ENCODE measurements around a stretch of chr14.

DNA sequence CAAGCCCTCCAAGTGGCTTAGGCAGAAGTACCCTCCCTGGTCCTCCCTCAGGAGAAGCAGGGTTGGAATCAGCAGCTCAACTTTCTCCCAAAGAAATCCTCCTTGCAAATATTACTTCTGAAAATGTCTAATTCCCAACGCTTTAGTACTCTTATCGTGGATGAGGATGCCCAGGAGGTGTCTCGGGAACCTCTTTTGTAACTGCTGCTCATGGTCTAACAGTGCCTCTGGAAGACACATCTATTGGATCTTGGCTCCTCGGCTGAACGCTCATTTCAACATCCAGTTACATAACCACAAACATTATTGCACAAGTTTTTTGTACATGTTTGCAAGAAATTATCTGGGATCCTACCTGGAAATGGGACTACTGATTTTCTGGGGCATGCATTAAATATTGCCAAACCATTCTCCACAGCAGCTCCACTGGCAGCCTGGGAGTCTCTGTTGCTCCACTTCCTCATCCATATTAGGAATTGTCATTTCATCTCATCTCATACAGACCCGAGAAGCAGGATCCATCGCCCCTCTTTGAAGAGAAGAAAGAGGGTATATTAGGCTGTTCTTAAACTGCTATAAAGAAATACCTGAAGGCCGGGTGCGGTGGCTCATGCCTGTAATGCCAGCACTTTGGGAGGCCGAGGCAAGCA is 117.5 kb upstream of the EVL start:
- RAMPAGE, long total RNA = no peak
- RRBS = no CpG with 5 or more reads among the region's 10 CpGs

DNA sequence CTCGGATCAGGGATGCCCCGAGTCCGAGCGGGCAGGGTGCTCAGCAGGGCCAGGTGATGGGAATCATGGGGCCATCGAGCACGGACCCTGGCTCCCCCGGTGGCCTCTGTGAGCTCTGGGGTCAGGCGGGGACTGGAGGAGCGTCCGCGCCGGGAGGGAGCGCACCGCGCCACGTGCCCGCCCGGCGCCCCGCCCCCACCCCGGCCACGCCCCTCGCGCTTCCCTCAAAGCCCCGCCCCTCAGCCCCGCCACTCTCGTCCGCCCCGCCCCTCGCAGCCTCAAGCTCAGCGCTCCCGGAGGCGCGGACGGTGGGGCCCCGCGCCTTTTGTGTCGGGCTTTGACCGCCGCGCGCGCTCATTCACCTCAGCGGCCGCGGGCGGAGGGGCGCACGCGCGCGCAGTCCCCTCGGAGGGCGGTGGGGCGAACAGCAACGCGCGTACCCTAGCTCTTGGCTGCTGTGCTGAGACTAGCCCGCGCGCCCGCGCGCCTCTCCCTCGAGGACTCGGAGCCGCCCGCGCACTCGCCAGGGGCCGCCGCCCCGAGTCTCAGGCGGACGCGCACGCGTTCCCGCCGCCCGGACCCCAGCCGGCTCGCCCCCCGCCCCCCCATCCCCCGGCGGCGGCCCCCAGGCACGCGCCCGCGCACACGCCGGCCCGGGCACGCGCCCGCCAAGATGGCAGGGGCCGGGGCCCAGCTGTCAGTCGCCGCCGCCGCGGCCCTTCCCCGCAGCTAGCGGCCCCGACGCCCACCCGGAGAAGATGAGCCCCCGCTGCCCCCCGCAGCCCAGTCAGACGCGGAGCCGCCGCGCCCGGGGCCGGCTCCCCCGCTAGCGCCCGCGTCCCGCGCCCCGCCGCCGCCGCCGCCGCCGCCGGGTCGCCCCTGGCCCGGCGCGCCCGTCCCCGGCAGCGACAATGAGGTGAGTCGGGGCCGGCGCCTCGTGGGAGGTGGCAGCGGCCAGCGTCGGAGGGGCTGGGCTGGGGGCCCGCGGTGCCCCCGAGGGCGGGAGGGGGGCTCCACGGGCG is 93.8 kb upstream of the EVL start:
- RAMPAGE, long total RNA = no peak
- RRBS = 2% methylated on average over 41 of the region's 151 CpGs

DNA sequence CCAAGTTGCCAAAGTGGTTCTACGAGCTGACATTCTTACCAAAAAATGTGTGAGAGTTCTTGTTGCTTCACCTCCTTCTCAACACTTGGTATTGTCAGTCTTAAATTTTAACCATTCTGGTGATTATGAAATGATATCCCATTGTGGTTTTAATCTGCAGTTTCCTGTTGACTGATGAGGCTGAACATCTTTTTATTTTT is 92.1 kb upstream of the EVL start:
- RAMPAGE, long total RNA = no peak
- RRBS = no CpG with 5 or more reads among the region's 1 CpG

DNA sequence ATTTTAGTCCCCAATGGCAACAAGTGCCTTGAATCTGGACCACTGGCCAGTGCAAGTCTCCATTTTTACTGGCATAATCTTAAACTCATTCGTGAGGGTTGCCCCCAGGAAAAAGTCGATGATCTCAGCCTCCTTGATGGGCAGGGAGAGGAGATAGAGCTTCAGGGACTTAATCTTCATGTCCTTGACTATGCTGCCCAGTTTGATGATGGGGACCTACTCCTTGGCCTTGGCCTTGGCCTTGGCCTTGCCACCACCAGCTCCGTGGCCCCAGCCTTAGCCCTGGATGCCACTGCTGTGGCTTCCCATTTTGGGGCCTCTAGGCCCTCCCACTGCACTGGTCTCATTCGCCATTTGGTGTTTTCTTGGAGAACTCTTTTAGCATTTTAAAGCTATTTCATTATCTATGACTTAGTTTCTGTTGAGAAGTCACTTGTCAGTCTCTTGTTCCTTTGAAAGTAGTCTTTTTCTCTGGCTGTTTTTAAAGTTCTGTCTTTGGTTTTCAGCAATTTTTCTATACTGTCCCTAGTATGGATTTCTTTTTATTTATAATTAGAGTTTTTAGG is 90.3 kb upstream of the EVL start:
- RAMPAGE, long total RNA = no peak
- RRBS = no CpG with 5 or more reads among the region's 4 CpGs

DNA sequence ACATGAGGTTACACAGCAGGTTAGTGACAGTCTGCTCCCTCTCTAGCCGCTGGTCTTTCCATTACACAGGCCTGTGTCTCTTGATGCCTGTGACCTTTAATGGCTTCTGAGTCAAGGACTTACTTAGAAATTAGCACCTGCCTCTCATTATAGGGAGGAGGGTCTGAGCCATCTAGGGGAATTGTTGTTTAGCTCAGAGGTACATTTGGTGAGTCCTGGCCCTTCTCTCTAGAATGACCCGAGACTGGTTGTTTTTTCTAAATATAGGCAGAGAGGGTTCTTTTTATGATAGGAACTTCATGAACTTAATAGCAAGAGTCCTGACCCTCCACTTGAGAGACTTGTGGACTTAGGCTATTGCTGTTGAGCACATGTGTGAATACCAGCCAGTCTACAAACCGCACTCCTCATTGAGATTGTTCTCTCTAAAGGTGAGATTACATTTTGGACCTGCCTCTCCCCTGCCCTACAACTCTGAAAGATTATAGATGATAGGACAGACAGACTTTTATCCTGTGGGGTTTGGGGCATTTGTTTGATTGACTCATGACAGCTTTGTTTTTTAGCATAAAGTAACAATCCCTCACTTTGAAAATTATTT is 530 bp downstream of the EVL start:
- RAMPAGE, long total RNA = no peak
- RRBS = no CpG with 5 or more reads among the region's 3 CpGs

DNA sequence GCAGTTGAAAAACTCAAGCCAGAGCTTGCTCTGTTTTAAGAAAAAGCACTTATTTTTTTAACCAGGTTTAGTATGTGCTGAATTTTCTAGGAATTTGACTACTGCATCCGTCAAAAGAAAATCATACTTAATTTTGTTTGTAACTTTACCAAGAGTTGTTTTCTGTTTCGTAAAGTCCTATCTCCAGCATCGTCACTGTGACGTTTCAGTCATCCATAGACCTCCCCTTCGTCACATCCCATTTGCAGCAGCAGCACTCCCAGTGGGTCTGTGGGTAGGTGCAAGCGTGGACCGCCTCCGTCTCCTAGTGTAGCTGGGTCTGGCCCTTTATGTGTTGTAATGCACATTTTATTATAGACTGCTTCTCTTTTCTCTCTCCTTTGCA is 41.0 kb downstream of the EVL start:
- RAMPAGE, long total RNA = no peak
- RRBS = no CpG with 5 or more reads among the region's 8 CpGs

DNA sequence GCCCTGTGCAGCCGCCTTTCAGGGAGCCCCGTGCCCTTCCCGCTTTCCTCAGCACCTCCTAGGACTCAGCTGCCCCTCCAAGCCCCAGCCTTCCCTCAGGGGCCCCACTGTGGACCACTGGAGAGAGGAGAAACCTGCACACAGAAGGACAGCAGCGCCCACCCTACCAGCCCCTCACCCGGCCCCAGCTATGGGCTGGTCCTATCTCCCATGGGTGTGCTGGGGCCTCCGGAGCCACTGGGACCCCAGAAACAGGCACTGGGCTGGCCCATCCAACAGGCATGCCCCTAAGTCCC is 8.8 kb downstream of the DEGS2 start:
- RAMPAGE, long total RNA = no peak
- RRBS = 57% methylated on average over 2 of the region's 6 CpGs

DNA sequence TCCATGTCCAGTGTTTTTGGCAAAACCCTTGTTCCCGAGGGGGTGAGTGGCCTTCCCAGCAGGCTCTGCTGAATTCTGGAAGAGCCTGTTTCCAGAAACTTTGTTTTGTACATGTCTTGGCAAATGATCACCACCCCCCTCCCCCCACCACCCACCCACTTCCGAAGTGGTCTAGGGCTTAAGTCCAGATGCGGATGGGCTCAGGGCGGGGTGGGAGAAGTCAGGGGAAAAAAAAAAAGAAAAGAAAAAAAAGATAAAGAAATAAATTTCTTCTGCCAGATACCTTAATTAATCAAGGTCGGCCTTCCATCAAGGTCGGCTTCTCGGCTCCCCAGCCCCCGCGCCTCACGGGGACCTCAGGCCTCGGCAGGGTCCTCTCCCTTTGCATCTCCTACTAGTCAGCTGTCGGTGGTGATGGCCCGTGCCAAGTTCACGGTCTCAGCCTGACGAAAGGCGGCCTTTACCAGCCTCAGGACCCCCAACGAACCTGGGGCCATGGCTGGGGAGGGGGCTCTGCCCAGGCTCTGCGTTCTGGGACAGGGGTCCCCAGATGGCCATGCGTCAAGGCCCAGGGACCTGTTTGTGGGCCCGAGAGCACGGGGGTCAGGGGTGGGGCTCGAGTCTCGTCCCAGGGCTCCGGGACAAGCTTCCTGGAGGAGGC is 32.6 kb upstream of the DEGS2 start:
- RAMPAGE, long total RNA = no peak
- RRBS = no CpG with 5 or more reads among the region's 24 CpGs

- RAMPAGE, long total RNA = no peak
- RRBS = no CpG with 5 or more reads among the region's 9 CpGs
These were observed 31.3 kb upstream of the YY1 start for GRCh38 chr14:100207618-100208070.

GRCh38 chr14:100259503-100260007 is 20.6 kb downstream of the YY1 start:
- RAMPAGE, long total RNA = no peak
- RRBS = no CpG with 5 or more reads among the region's 2 CpGs

DNA sequence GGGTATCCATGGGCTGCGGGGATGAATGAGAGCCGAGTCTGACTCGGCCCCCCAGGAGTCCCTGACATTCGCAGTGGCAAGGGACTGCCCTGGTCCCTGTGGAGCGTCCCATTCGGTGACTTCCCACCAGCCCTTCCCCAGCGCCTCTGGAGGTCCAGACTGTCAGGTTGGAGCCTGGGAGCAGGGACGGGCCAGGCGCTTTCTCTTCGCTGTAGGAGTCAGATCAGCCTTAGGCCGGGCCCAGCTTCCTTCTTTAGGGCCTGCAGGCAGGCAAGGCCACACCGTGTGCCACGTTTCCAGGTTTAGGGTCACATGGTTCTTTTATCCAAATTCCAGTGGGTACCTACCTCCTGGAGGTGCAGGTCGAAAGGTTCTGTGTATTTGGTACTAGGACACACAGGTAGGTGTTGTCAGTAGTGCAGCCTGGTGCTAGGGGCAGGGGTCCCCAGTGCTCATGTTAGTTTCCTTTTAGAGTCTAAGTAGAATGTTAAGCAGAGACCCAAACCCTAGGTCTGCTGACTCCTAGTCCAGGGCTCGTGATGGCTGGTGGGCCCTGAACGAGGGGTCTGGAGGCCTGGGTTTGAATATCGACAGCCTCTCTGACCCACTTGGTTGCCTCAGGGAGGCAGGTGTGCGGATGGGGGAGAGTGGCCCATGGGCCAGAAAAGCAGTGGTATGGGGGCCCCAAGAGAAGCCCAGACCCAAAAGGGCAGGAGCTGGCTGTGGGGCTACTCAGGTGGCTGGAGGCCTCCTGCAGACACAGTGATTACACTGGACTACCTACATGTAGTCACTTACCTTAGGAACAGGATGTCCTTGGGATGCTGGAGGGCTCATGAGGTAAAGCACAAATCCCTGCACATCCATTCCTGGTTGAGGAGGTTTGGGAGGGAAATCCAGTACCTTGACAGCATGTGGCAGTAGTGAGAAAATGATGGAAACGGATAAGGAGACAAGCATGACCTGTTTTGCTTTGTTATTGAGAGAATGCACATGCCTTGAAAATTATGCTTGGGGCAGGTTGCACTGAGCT is 1.4 kb upstream of the SLC25A29 start:
- RAMPAGE, long total RNA = no peak
- RRBS = no CpG with 5 or more reads among the region's 19 CpGs

GRCh38 chr14:100324956-100325817 is 2.0 kb downstream of the SLC25A47 start:
- RAMPAGE, long total RNA = no peak
- RRBS = 16% methylated on average over 9 of the region's 26 CpGs

GRCh38 chr14:100333793-100334770 is 10.9 kb downstream of the SLC25A47 start:
- RAMPAGE, long total RNA = no peak
- RRBS = no CpG with 5 or more reads among the region's 11 CpGs

- RAMPAGE, long total RNA = no peak
- RRBS = no CpG with 5 or more reads among the region's 15 CpGs
These were observed 23.3 kb downstream of the SLC25A47 start for GRCh38 chr14:100346267-100347103.

DNA sequence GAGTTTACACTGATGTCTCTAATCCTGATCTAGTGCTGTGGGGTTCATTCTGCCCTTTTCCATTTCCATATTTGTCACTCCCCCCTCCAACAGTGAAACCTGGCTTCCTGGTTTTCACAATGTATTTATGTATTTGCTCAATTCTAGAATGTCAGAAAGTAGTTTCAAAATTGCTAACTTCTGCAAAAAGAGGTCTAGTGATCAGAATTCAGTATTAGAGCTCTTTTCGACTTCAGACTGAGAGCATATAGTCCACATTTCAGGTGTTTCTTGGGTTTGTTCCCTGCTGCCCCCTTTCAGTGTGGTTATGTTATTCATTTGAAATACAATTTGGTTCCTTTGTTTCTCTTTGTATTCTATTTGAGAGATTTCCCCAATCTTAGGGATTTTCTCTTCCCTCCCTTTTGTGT is 58.0 kb downstream of the WDR25 start:
- RAMPAGE, long total RNA = no peak
- RRBS = no CpG with 5 or more reads among the region's 1 CpG

- RAMPAGE, long total RNA = no peak
- RRBS = no CpG with 5 or more reads among the region's 2 CpGs
These were observed 57.9 kb downstream of the BEGAIN start for GRCh38 chr14:100529455-100529654.

- RAMPAGE, long total RNA = no peak
- RRBS = no CpG with 5 or more reads among the region's 18 CpGs
These were observed 39.3 kb downstream of the BEGAIN start for GRCh38 chr14:100547770-100548448.

DNA sequence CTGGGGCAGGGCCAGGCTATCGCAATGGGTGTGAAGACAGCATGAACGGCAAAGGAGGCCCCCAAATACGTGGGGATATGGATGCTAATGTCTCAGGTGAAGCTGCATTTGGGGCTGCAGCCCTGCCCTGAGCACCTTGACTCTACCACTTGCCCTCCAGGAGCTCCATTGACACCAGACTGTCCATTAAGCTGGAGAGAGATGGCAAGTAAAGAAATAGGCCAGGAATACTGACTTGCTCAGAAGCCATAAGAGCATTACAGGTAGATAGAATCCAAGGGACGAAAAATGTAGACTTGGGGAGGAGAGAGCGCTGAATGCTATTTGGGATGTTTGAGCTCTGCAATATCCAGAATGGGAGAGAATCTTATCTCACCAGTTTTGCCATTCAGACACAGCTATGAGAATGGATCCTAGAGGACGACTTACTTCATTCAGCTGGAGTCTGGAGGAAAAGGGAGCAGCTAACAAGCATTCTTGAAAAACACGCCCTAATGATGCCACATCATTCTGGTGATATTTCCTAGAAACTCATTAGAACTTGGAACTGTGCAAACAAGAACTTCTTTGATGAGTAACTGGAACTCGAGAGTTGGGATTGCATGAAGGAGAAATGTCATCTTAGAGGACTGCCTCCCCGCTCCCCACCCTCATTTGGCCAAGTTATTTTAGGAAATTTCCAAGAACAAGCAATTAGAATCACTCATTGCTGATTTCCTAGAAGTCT is 38.8 kb downstream of the RTL1 start:
- RAMPAGE, long total RNA = no peak
- RRBS = no CpG with 5 or more reads among the region's 9 CpGs

- RAMPAGE, long total RNA = no peak
- RRBS = no CpG with 5 or more reads among the region's 4 CpGs
These were observed 83.4 kb upstream of the RTL1 start for GRCh38 chr14:100986961-100987280.

- RAMPAGE, long total RNA = no peak
- RRBS = no CpG with 5 or more reads among the region's 15 CpGs
These were observed 203.7 kb upstream of the PPP2R5C start for GRCh38 chr14:101557496-101558483.